HepG2 (cell line): ENCODE measurements around a stretch of chr5.

GRCh38 chr5:145946367-145947025, 10.1 kb downstream of the SH3RF2 start:
- RRBS, 2 experiments: no CpG with 5 or more reads among the region's 2 CpGs
CAGE:
- cytosol, long polyA minus RNA: no peak
- cytosol, long polyA plus RNA: no peak
- long polyA plus RNA: no peak
- nucleus, long polyA minus RNA: no peak
- nucleus, long polyA plus RNA: no peak

DNA sequence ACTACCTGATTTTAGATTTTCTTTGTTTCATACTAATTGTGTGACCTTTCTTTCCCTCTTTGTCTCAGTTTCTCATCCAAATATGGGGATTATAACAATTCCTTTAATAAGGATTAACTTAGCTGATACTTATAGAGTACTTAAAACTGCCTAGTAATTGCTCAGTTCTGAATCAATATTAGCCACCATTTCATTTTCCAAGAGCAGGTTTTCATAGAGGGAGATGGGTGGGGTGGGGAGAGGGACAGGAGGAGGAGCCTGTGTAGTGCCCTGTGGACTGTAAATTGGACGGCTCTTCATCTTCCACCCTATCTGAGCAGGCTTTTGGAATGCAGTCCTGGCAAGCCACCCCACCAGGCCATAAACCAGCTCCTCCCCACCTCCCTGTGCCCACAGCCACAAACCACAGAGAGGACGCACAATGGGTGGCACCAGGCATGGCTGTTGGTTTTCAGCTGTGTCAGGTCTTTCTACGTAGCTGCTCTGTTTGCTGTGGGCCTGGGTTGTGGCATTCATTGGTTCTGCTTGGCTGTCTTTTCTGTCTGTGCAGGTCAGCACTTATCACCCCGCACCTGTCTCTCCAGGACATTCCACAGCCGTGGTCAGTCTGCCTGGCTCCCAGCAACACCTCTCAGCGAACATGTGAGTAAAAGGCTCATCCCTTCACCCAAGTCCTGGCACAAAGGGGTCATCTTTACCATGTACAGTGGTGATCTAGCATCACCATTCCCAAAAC, 58.0 kb downstream of the PLAC8L1 start:
- RRBS, 2 experiments: no CpG with 5 or more reads among the region's 6 CpGs
CAGE:
- cytosol, long polyA minus RNA: no peak
- cytosol, long polyA plus RNA: no peak
- long polyA plus RNA: no peak
- nucleus, long polyA minus RNA: no peak
- nucleus, long polyA plus RNA: no peak

DNA sequence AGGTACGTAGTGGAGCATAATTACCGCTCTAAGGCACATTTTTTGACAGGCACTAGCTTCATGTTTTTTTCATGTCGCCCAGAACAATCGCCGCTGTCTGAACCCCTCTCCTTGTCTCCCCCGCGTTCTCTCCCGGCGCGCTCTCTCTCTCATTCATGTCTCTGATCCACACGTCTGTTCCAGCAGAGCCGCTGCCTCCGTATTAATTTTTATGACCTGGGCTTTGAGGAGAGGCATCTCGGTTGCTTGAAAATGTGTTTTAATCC, 525 bp downstream of the POU4F3 start:
- RRBS, 2 experiments: no CpG with 5 or more reads among the region's 14 CpGs
CAGE:
- cytosol, long polyA minus RNA: no peak
- cytosol, long polyA plus RNA: no peak
- long polyA plus RNA: no peak
- nucleus, long polyA minus RNA: no peak
- nucleus, long polyA plus RNA: no peak

DNA sequence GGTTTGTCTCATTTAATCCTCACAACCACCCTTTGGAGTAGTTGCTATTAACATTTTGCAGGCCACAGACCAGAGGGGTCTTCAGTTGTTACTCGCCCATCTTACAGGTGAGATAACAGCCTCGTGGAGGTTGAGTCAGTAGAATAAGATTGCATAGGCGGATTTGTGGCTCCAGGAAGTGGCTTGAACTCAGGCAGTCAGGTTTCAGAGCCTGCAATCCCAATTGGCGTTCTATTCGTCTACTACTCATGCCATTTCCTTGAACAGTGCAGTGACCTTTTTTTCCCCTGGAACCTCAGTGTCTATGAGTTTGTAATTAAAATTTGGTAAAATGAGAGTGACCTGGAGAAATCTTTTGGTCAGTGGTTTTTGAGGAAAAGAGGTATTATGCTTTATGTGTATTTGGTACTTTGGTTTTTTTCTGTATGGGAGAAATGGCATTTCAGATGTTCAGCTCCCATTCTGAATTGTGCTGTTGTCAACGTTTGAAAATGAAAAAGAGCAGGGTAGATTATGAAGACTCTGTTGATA, 984 bp downstream of the TCERG1 start:
- RRBS, 2 experiments: no CpG with 5 or more reads among the region's 6 CpGs
CAGE:
- cytosol, long polyA minus RNA: no peak
- cytosol, long polyA plus RNA: no peak
- long polyA plus RNA: no peak
- nucleus, long polyA minus RNA: no peak
- nucleus, long polyA plus RNA: no peak

GRCh38 chr5:146469553-146470179, 22.5 kb downstream of the TCERG1 start:
- RRBS, 2 experiments: no CpG with 5 or more reads among the region's 2 CpGs
CAGE:
- cytosol, long polyA minus RNA: no peak
- cytosol, long polyA plus RNA: no peak
- long polyA plus RNA: no peak
- nucleus, long polyA minus RNA: no peak
- nucleus, long polyA plus RNA: no peak

DNA sequence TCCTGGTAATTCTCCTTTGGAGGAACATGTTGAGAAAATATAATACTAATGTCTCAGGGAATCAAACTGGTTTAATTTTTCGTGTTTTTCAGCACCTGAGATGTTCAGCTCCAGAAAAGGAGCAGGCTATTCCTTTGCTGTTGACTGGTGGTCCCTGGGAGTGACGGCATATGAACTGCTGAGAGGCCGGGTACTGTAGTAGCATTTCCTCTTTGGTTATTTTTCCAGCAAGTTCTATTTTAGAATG, 126.5 kb downstream of the STK32A start:
- RRBS, 2 experiments: no CpG with 5 or more reads among the region's 3 CpGs
CAGE:
- cytosol, long polyA minus RNA: no peak
- cytosol, long polyA plus RNA: no peak
- long polyA plus RNA: no peak
- nucleus, long polyA minus RNA: no peak
- nucleus, long polyA plus RNA: no peak

DNA sequence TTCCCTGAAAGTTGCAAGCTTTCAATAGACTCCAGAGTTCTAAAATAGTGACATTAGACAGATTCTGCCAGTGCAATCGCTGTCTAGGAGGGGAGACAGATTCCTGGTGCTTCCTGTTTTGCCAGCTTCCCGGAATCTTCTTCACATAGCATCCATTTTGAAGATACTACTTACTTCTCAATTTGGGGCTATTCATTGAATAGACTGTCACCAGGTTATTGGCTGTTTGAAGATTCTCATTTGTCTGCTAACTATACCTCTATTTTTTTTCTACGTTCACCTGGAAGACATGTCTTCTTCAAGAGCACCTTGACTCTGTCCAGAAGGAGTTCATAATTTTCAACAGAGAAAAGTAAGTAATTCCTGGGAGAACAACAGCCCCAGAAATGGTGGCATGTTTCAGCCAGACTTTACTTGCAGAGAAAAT, 126.7 kb downstream of the DPYSL3 start:
- RRBS, 2 experiments: no CpG with 5 or more reads among the region's 3 CpGs
CAGE:
- cytosol, long polyA minus RNA: no peak
- cytosol, long polyA plus RNA: no peak
- long polyA plus RNA: no peak
- nucleus, long polyA minus RNA: no peak
- nucleus, long polyA plus RNA: no peak

DNA sequence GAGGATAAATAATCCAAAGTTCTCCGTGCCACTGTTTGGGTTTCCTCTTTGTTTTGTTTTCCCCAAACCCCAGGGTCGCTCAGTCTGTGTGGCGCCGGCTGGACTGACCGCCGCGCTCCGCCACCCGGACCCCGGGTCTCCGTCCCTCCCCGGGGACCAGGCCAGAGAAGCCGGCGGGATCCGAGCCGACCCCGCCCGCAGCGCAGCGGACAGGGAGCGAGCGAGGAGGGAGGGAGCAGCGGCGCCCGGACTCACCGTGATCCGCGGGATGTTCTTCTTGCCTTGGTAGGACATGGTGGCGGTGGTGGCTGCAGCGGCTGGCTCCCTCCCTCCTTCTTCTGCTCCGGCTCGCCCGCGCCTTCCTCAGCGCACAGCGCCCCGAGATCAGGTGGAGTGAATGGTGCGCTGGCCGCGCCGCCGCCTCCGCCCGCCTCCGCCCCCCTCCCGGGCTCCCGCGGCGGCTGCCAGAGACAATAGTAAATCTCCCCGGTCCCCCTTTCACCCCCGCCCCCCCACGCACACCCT, 56.5 kb downstream of the DPYSL3 start:
- RRBS, 2 experiments: 2% methylated on average over 28 to 31 of the region's 52 CpGs
CAGE:
- cytosol, long polyA minus RNA: no peak
- cytosol, long polyA plus RNA: no peak
- long polyA plus RNA: no peak
- nucleus, long polyA minus RNA: no peak
- nucleus, long polyA plus RNA: no peak

DNA sequence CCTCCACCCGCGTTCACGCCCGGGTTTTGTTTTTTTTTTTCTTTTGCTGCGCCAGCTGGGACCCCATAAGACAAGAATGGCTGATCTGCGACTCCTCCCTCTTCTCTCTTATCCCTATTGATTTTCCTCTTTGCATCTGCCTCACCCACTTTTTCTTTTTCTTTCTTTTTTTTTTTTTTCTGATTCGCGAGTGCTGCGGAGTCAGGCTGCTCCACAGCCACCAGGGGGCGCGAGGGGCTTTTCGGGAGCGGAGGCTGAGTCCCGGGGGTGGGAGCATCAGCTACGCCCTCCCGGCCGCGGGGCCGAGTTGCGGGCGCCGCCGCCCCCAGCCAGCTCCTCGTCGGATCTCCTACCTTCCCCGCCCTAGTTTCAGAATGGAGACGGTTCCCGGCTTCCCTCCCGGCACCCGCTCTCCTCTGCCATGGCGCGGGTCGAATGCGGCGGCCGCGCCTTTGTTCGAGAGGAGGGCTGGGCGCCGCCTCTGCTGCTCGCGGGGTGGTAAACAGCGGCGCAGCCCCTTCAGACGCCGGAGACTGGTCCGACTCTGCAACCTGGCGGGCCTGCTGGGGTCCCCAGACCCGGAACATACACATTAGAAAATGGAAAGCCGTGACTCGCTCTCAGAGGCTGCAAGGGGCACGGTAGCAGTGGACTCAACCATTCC, 55.9 kb downstream of the DPYSL3 start:
- RRBS, 2 experiments: 1 to 3% methylated on average over 11 to 19 of the region's 52 CpGs
CAGE:
- cytosol, long polyA minus RNA: no peak
- cytosol, long polyA plus RNA: no peak
- long polyA plus RNA: no peak
- nucleus, long polyA minus RNA: no peak
- nucleus, long polyA plus RNA: no peak

GRCh38 chr5:147454483-147454994, 55.3 kb downstream of the DPYSL3 start:
- RRBS, 2 experiments: no CpG with 5 or more reads among the region's 9 CpGs
CAGE:
- cytosol, long polyA minus RNA: no peak
- cytosol, long polyA plus RNA: no peak
- long polyA plus RNA: no peak
- nucleus, long polyA minus RNA: no peak
- nucleus, long polyA plus RNA: no peak

DNA sequence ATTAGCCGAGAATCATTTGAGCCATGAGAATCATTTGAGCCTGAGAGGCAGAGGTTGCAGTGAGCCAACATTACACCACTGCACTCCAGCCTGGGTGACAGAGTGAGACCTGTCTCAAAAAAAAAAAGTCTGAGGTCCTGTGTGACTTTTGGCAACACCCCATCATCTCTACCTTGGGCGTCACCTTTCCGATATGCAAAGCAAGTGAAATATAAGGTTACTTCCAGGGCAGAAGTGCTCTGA, 77.2 kb downstream of the JAKMIP2 start:
- RRBS, 2 experiments: no CpG with 5 or more reads among the region's 3 CpGs
CAGE:
- cytosol, long polyA minus RNA: no peak
- cytosol, long polyA plus RNA: no peak
- long polyA plus RNA: no peak
- nucleus, long polyA minus RNA: no peak
- nucleus, long polyA plus RNA: no peak

DNA sequence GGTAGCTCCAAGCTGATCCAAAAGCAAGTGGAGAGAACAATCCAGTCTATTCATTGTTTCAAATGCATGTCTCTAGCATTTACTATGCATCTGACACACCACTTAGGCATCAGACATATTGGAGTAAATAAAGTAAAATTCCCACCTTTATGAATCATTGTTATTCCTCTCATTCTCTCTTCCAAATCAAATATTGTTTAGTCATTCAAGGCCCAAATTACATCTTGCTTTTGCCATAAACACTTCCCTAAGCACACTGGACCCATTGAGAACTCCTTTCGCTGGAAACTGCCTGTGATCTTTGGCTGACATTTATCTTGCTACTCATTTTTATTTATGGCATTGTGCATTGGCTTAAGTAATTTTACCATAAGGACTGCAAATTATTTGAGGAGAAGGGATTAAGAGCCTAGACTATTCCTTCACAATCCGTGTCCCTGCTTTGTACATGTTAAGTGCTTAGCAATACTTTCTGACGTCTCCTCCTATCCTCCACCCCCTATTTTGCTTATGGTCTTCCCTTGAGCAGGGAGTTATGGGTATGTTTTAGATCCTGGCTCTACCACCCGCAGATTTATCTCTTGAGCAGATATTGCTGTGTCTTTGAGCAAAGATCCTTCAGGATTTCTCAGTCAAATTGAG, 7.4 kb downstream of the C5orf46 start:
- RRBS, 2 experiments: no CpG with 5 or more reads among the region's 4 CpGs
CAGE:
- cytosol, long polyA minus RNA: no peak
- cytosol, long polyA plus RNA: no peak
- long polyA plus RNA: no peak
- nucleus, long polyA minus RNA: no peak
- nucleus, long polyA plus RNA: no peak

DNA sequence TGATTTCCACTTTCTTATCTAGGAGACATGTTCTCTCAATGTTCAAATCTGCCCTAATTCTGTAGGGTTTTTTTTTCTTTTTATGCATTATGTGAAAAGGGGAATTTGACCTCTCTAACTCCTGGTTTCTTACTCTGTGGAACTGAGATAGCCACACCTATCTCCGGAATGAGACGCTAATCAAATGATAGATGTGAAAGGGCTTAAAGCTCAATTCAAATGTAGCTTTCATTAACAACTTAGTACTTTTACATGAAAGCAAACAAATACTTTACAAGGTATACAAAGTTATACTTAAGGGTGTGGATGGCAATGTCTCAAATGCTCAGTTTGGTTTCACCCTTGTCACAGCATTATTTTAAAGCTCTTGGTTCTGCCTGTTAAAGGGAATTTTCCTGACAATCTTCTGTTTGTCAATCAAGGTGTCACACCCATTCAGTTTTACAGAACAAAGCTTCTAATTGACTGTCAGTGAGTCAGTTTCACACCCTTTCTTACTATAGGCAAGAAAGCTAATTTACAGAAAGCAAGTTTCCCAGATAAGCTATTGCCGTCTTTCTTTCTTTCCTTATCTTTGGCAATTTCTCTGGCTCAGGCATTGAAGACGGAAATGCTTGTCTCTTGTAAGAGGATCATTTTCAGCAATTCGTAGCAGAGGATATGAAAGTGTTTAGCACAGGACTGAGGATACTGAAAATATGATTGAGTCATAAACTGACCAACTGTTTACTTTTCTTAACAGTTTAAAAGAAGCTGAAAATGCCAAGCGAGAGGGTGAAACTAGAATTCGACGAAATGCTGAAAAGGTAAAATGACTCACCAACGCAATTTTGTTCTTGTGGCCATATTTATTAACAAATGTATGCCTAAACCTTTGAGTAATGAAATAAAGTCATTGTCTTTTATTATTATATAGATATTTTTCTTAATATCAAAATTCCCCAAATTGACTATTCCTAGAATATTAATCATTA, 26.9 kb downstream of the SPINK5 start:
- RRBS, 2 experiments: no CpG with 5 or more reads among the region's 9 CpGs
CAGE:
- cytosol, long polyA minus RNA: no peak
- cytosol, long polyA plus RNA: no peak
- long polyA plus RNA: no peak
- nucleus, long polyA minus RNA: no peak
- nucleus, long polyA plus RNA: no peak

- RRBS, 2 experiments: no CpG with 5 or more reads among the region's 5 CpGs
CAGE:
- cytosol, long polyA minus RNA: no peak
- cytosol, long polyA plus RNA: no peak
- long polyA plus RNA: no peak
- nucleus, long polyA minus RNA: no peak
- nucleus, long polyA plus RNA: no peak
Observed at GRCh38 chr5:148100218-148100895, 36.6 kb downstream of the SPINK5 start.

- RRBS, 2 experiments: no CpG with 5 or more reads among the region's 6 CpGs
CAGE:
- cytosol, long polyA minus RNA: no peak
- cytosol, long polyA plus RNA: no peak
- long polyA plus RNA: no peak
- nucleus, long polyA minus RNA: no peak
- nucleus, long polyA plus RNA: no peak
Observed at GRCh38 chr5:148106883-148107334, 43.1 kb downstream of the SPINK5 start.

GRCh38 chr5:148108552-148108948, 44.8 kb downstream of the SPINK5 start:
- RRBS, 2 experiments: no CpG with 5 or more reads among the region's 2 CpGs
CAGE:
- cytosol, long polyA minus RNA: no peak
- cytosol, long polyA plus RNA: no peak
- long polyA plus RNA: no peak
- nucleus, long polyA minus RNA: no peak
- nucleus, long polyA plus RNA: no peak

DNA sequence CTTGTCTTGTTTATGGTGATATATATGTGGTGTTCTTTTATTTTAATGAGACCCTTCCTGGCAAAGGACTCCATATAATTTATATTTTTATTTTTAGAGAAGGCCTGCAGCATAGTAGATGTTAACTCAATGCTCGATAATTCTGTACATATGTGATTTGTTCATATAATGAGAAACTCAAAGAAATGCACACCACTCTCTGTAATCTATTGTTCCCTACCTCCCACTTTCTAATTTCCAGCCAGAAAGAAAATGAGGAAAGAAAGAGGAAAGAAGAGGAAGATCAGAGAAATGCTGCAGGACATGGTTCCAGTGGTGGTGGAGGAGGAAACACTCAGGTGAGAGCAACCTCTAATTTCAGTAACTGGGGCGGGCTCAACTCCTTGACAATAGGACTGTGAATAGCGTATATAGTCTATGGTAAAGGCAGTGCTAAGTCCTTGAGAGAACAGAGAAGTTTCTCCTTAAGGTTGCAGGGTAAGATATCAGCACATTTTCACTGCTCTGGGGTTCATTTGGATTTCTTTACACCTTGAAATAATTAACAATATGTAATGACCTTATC, 52.1 kb upstream of the SPINK14 start:
- RRBS, 2 experiments: no CpG with 5 or more reads among the region's 3 CpGs
CAGE:
- cytosol, long polyA minus RNA: no peak
- cytosol, long polyA plus RNA: no peak
- long polyA plus RNA: no peak
- nucleus, long polyA minus RNA: no peak
- nucleus, long polyA plus RNA: no peak

DNA sequence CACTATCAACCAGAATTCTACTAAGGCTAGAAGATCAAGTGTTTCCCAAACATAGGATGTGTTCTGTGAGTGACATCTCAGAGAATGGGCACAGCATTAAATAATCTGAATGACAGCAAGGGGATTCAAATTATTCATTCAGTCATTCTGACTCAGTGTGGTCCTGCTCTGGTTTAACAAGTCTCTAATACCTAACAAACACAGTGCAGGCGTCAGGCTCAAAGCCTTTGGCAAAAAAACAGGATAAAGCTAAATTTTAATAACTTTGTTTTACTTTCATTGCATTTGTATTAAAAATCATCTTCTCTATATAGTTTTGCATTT, 104.4 kb downstream of the FBXO38 start:
- RRBS, 2 experiments: no CpG with 5 or more reads among the region's 1 CpG
CAGE:
- cytosol, long polyA minus RNA: no peak
- cytosol, long polyA plus RNA: no peak
- long polyA plus RNA: no peak
- nucleus, long polyA minus RNA: no peak
- nucleus, long polyA plus RNA: no peak

GRCh38 chr5:148826888-148827244, 455 bp downstream of the ADRB2 start:
- RRBS, 2 experiments: 62 to 73% methylated on average over 1 of the region's 18 CpGs
CAGE:
- cytosol, long polyA minus RNA: no peak
- cytosol, long polyA plus RNA: no peak
- long polyA plus RNA: no peak
- nucleus, long polyA minus RNA: no peak
- nucleus, long polyA plus RNA: no peak

DNA sequence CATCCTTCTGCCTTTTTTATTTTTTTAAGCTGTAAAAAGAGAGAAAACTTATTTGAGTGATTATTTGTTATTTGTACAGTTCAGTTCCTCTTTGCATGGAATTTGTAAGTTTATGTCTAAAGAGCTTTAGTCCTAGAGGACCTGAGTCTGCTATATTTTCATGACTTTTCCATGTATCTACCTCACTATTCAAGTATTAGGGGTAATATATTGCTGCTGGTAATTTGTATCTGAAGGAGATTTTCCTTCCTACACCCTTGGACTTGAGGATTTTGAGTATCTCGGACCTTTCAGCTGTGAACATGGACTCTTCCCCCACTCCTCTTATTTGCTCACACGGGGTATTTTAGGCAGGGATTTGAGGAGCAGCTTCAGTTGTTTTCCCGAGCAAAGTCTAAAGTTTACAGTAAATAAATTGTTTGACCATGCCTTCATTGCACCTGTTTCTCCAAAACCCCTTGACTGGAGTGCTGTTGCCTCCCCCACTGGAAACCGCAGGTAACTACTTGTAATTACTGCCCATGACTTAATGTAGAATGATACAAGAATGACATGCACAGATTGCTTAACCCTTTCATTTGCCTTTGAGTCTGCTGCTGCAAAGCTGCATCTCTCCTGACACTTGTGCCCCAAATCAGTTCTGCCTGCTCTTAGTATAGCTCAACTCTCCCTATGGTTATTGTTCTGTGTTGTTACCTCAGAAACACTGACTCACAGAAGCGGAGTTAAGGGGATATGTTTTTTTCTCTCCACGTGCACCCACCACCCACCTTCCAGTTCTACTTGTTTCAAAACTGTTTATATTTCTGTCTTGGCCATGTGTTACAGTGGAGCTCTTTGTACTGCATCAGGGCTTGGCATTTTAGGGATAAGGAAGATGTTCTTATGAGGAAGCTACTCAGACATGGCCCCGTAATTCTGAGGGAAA, 2.0 kb downstream of the ADRB2 start:
- RRBS, 2 experiments: no CpG with 5 or more reads among the region's 7 CpGs
CAGE:
- cytosol, long polyA minus RNA: no peak
- cytosol, long polyA plus RNA: no peak
- long polyA plus RNA: no peak
- nucleus, long polyA minus RNA: no peak
- nucleus, long polyA plus RNA: no peak